Subcutaneous adipose tissue (tissue), 3 donors: Measurements from ENCODE around the gene ARRDC4.

DNA sequence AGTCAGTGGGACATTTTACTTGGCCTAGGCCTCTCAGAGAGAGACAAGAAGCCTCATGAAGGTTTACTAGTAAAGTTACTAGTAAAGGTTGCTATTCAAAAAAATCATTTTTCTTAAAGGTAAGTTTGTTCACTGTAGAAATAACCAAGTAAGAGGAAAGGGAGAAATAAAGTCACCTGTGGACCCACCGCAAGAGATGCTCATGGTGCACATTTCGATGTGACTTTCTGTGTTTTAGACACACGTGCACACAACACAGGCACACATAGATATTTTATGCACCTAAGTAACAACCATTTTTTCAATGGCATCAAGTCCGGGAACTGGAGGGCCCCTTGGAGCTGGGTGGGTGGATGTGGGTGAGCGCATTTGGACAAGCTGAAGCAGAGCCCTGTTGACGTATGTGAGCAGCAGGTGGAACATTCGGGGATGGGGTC is 180.7 kb upstream of the RGMA start:
- PRO-cap, result no peak
- RAMPAGE, long total RNA, 3 experiments, result no peak in any of the 3 experiments

- PRO-cap, result no peak
- RAMPAGE, long total RNA, 3 experiments, result no peak in any of the 3 experiments
Observed at GRCh38 chr15:93331593-93332154, 242.7 kb upstream of the RGMA start.

DNA sequence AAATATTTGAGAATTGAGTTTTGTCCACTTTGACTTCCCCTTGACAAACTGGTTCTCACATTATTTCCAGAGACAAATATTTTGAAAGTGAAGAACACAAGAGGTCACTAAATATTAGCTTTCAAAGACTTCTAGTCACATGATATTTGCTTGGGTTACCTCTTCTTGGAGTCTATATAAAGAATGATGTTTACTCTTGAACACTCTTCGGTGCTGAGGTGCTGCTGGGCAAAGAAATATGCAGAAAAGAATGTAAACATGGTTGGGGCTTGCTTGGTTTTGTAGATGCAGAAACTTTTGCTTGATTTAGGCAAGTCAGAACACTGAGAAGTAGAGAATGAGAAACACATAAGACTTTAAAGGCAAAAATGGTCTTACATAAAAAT is 120.6 kb upstream of the MCTP2 start:
- PRO-cap, result no peak
- RAMPAGE, long total RNA, 3 experiments, result no peak in any of the 3 experiments

GRCh38 chr15:94584736-94585556 is 353.6 kb downstream of the MCTP2 start:
- PRO-cap, result no peak
- RAMPAGE, long total RNA, 3 experiments, result no peak in any of the 3 experiments

GRCh38 chr15:94672405-94672748 is 441.0 kb downstream of the MCTP2 start:
- PRO-cap, result no peak
- RAMPAGE, long total RNA, 3 experiments, result no peak in any of the 3 experiments

DNA sequence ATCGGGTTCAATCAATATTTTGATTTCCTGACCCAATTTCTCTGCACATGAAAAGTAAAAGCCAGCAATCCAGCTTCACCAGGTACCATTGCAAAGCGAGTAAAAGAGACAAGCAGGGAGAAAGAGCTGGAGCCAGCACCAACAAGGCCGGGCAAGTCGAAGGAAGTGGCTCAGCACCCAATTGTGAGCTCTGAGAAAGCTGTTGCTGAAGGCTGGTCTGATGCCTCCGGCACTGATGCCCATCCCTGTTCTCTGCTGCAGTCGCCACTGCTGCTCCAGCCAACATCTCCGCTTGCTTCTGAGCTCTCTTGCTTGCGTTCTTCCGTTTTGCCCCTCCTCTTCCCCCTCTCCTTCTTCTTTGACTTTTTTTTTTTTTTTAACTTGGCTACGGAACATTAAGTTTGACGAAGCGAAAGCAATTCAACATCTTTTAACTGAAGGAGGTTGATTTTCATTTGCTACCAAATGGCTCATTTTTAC is 442.9 kb downstream of the MCTP2 start:
- PRO-cap, result unidirectional peak, minus-strand start at position 300 of the sequence
- RAMPAGE, long total RNA, 3 experiments, result no peak in any of the 3 experiments

- PRO-cap, result no peak
- RAMPAGE, long total RNA, 3 experiments, result no peak in any of the 3 experiments
Observed at GRCh38 chr15:94845708-94846133, 614.4 kb downstream of the MCTP2 start.

GRCh38 chr15:95470419-95470722 is 860.1 kb upstream of the NR2F2 start:
- PRO-cap, result unidirectional peak, minus-strand start at chr15:95470606
- RAMPAGE, long total RNA, 3 experiments, result no peak in any of the 3 experiments

- PRO-cap, result no peak
- RAMPAGE, long total RNA, 3 experiments, result no peak in any of the 3 experiments
Observed at GRCh38 chr15:95684372-95685431, 645.8 kb upstream of the NR2F2 start.

- PRO-cap, result no peak
- RAMPAGE, long total RNA, 3 experiments, result no peak in any of the 3 experiments
Observed at GRCh38 chr15:95733803-95734372, 596.6 kb upstream of the NR2F2 start.

DNA sequence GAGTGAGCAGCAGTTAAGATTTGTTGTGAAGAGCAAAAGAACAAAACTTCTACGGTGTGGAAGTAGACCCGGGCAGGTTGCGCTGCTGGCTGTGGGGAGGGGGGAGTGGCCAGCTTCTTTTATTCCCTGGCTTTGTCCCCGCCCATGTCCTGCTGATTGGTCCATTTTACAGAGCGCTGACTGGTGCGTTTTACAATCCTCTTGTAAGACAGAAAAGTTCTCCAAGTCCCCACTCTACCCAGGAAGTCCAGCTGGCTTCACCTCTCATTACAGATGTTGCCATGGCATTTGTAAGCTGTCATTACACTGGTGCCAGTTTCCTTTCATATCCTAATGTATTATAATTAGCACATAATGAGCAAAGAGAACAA is 458.4 kb upstream of the NR2F2 start:
- PRO-cap, result no peak
- RAMPAGE, long total RNA, 3 experiments, result no peak in any of the 3 experiments

GRCh38 chr15:96162394-96162861 is 168.1 kb upstream of the NR2F2 start:
- PRO-cap, result no peak
- RAMPAGE, long total RNA, 3 experiments, result no peak in any of the 3 experiments

GRCh38 chr15:96166800-96167394 is 163.6 kb upstream of the NR2F2 start:
- PRO-cap, result no peak
- RAMPAGE, long total RNA, 3 experiments, result no peak in any of the 3 experiments

GRCh38 chr15:96317111-96317598 is 13.3 kb upstream of the NR2F2 start:
- PRO-cap, result unidirectional peak, plus-strand start at chr15:96317381
- RAMPAGE, long total RNA, 3 experiments, result no peak in any of the 3 experiments

- PRO-cap, result bidirectional peak, plus-strand start at chr15:96340774, minus-strand start at chr15:96340636
- RAMPAGE, long total RNA, 3 experiments, result no peak in any of the 3 experiments
Observed at GRCh38 chr15:96340349-96341162, 10.1 kb downstream of the NR2F2 start.

DNA sequence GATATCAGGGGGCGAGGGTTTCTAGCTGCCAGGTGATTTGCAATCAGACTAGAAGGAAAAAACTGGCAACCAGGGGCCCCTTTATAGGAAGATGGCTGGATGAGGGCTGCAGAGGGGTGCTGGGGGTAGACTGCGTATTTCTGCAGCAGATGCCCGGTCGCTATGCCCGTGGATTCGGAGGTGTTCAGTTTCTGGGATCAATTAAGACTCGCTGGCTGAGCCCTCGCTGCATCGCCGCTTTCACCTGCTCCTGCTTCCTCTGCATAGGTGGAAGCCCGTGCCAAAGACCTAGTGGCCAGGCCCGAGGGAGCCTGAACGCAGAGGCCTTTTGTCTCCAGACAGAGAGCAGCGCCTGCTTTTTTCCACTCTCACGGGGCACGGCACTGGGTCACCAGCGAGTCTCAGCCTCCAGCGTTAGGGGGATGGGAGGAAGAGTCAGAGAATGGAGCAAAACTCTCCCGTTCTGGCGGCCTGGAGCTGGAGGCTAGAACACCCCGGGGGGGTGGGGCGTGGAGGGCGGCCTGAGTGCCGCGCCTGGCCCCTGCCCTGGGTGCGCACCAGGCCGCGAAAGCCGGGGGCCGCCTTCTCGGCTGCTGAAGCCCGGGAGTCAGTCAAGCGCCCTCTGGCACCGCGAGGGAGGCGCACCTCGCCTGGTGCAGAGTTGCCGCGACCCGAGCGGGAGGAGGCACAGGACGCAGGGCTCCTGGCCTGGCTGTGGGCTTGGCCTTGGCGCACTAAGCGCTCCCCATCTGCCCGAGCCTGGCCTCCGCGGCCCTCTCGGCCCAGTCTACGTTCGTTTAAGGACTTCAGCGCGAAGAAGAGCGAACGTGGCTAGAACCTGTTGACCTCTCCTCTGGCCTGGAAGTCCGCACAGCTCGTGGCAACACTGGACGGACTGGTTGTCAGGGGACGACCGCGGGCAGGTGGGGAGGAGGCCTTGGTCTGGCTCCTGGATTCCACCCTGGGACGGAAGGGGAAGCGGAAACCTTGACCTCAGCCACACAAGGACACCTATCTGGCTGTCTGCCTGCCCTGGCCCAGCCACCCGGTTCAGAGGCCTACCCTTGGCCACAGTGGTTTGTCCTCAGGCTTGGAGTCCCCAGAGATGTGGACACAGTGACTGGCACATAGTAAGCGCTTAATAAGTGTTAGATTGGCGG is 21.5 kb downstream of the NR2F2 start:
- PRO-cap, result bidirectional peak, plus-strand start at position 658 of the sequence, minus-strand start at position 261 of the sequence; unidirectional peak, minus-strand start at position 799 of the sequence; bidirectional peak, plus-strand start outside the sequence, minus-strand start at position 1,075 of the sequence
- RAMPAGE, long total RNA, 3 experiments, result no peak in any of the 3 experiments

DNA sequence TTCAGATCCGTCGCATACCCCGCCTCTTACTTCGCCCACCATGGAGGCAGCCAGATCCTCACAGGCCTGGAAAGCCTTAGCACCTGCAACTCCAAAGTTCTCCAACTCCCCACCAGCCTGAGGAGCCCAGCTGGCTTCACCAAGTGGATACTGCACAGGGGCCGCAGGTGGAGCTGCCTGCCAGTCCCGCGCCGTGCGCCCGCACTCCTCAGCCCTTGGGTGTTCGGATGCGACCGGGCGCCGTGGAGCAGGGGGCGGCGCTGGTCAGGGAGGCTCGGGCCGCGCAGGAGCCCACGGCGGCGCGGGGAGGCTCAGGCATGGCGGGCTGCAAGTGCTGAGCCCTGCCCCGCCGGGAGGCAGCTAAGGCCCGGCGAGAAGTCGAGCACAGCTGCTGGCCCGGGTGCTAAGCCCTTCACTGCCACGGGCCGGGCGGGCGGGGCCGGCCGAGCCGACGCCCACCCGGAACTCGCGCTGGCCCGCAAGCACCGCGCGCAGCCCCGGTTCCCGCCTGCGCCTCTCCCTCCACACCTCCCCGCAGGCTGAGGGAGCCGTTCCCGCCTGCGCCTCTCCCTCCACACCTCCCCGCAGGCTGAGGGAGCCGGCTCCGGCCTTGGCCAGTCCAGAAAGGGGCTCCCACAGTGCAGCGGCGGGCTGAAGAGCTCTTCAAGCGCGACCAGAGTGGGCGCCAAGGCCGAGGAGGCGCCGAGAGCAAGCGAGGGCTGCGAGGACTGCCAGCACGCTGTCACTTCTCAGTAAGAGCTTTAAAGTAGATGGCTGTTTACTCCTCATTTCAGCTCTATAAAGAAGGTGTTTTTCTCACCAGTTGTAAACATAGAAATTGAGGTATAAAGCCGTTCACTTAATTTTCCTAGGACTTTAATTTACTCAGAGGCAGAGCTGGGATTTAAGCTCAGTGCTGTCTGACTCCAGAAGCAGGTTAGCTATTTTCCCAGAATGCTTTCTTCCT is 653.8 kb downstream of the NR2F2 start:
- PRO-cap, result no peak
- RAMPAGE, long total RNA, 3 experiments, result no peak in any of the 3 experiments

GRCh38 chr15:97319395-97319826 is 641.1 kb upstream of the ARRDC4 start:
- PRO-cap, result no peak
- RAMPAGE, long total RNA, 3 experiments, result no peak in any of the 3 experiments

- PRO-cap, result unidirectional peak, minus-strand start at chr15:97960178; unidirectional peak, plus-strand start at chr15:97960703
- RAMPAGE, long total RNA, 3 experiments, result no peak in any of the 3 experiments
Observed at GRCh38 chr15:97960114-97961025, at the start of gene ARRDC4. Gene ARRDC4, plus strand, starts transcription at chr15:97960703.

DNA sequence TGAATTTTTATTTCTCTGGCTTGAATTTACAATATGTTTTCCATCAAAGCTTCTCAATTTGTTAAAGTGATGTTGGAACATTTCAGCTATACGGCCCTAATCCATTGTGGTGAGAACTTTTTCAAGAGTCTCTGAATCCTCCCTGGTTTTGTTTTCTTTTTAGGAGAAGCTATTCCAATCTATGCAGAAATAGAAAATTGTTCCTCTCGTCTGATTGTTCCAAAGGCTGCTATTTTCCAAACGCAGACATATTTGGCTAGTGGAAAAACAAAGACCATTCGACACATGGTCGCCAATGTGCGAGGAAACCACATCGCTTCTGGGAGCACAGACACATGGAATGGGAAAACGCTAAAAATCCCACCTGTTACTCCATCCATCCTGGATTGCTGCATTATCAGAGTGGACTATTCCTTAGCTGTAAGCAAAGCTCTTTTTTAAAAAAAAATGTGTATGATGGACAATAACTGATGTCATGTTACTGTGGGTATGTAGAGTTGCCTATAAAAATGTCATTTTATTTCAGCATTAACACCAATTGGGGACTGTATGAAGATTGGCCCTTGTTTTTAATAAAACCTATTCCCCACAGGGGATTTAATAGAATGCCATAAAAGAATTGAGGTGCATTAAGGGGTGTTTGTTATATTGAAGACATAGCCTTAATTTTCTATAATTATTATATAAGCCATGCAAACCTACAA is 8.6 kb downstream of the ARRDC4 start:
- PRO-cap, result no peak
- RAMPAGE, long total RNA, 3 experiments, result no peak in any of the 3 experiments